ENCODE results near the gene PARP12.

DNA sequence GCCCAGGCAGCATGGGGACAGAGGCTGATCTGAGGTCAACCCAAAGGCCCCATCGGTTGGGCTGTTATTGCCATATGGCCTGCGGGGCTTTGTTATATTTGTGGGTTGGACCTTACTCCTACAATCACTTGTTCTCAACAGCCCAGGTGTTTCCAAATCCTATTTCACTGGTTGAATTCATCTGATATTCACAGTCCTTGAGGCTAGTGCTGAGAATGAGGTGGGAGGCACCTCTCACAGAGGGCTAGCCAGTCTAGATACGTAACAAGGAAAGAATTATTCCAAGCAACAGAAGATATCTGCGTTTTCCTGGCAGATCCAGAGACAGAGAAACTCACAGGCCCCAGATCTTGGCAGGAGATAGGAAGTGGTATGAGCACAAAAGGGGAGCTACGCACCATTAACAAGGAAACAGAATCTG, 117.3 kb downstream of the HIPK2 start:
- PRO-cap = no peak

DNA sequence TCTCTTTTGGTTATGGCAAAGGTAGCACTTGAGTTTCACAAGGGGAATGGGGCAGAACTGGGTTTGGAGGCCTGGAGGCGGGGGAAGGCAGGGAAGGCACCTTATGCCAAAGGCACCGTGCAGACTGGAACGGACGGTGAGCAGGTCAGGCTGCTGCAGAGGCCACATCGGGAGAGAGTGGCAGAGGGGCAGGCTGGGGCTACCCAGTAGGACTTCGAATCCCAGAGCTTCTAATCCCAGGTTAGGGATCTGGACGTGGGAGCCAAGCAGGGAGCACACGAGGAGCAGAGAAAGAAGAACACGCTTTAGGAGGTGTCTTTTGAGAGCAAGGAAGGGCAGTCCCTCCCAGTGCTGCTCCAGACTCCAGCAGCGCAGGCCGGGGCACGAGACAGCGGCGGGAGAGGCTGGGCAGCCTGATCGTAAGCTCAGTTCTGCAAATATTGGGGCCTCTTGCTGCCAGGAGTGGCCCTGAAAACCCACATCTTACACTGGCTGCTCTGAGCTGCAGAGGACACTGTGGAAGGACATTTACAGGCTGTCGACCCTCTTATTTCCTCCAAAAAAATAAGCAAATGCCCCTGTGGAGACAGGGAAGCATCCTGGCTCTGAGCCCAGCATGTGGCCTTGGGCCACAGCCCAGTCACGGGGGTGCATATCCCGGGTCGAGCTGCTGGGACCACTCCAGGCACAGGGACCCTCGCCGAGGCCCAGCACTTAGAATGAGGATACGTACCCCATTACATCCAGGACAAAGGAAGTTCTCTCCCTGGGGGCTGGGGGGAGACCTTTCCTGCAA, 75.8 kb downstream of the HIPK2 start:
- PRO-cap = no peak

DNA sequence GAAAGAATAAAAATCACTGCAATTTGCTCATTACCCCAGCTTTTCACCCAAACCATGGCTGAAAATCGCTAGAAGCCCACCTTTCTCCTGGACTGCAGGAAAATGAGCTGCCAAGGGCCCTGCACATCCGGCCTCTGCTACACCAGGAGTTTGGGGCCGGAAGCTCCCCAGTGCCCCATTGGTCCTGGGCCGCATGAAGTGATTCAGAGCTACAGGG, 40.4 kb downstream of the HIPK2 start:
- PRO-cap = no peak

GRCh38 chr7:139746421-139747114, 31.2 kb downstream of the HIPK2 start:
- PRO-cap = no peak

- PRO-cap = no peak
Measured at GRCh38 chr7:139748130-139748529, 29.7 kb downstream of the HIPK2 start.

GRCh38 chr7:139749285-139750274, 28.2 kb downstream of the HIPK2 start:
- PRO-cap = no peak

- PRO-cap = no peak
Measured at GRCh38 chr7:139767833-139768785, 9.7 kb downstream of the HIPK2 start.

DNA sequence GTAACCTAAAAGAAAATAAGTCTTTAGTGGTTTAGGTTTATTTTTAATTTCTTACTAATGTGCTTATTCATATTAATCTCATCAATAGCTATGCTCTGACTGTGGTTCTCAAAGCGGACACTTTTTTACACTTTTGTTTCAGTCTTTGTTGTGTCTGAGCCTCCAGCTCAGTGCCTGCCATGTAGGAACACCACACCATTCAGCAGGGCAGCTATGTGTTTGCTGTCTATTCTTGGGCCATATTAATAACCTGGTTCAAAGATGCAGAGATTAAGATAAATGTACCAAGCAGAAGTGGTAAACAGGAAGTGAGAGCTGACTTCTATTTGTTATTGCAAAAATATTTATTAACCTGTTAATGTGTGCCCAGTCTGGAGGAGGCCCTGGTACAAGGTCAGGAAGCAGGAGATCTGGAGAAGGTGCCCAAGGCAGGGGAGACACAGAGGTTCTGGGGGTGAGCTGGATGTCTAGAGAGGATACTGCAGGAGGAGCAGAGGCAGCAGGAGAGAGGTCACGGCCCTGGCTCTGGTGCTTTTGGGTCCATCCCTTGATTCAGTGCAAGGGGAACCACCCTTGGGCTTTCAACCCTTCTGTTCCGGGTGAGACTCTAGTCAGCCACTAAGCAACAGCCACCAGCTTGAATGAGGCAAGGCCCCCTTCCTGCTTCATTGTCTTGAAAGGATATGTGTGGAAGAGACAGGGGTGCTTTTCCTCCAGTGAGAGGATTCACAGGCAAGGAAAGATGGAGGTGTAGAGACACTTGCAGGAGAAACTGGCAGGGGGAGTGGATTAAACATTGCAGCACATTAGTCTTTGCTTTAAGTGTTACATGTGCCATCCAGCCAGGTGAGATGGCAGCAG, 1.9 kb downstream of the TBXAS1 start:
- PRO-cap = no peak

GRCh38 chr7:139915842-139917043, 87.2 kb downstream of the TBXAS1 start:
- PRO-cap = no peak

DNA sequence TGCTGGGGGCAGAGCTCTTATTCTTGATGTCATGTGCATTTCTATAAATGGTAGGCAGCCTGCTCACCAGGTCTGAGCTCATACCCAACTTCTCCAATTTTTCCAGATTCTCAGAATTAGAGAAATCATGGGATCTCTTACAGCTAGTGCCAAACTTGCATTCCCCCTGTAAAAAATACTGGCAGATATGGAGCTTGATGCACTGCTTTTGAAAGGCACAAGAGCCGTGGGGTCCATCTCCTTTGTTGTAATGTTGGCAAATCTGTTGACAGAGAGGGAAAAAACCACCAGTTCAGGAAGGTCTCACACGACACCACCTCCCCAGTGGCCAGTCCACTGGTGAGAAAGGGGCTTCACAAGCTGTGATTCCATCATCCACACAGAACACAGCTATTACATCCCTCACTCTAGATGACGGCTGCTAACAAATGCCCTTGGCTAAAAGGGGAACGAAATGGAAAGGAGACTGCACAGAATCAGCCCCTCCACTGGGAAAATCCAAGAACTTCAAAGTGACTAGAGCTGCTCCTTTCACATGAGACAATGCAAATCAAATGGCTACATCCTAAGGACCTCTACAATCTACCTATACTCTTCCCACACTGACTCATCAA, 5.8 kb downstream of the PARP12 start:
- PRO-cap = no peak

DNA sequence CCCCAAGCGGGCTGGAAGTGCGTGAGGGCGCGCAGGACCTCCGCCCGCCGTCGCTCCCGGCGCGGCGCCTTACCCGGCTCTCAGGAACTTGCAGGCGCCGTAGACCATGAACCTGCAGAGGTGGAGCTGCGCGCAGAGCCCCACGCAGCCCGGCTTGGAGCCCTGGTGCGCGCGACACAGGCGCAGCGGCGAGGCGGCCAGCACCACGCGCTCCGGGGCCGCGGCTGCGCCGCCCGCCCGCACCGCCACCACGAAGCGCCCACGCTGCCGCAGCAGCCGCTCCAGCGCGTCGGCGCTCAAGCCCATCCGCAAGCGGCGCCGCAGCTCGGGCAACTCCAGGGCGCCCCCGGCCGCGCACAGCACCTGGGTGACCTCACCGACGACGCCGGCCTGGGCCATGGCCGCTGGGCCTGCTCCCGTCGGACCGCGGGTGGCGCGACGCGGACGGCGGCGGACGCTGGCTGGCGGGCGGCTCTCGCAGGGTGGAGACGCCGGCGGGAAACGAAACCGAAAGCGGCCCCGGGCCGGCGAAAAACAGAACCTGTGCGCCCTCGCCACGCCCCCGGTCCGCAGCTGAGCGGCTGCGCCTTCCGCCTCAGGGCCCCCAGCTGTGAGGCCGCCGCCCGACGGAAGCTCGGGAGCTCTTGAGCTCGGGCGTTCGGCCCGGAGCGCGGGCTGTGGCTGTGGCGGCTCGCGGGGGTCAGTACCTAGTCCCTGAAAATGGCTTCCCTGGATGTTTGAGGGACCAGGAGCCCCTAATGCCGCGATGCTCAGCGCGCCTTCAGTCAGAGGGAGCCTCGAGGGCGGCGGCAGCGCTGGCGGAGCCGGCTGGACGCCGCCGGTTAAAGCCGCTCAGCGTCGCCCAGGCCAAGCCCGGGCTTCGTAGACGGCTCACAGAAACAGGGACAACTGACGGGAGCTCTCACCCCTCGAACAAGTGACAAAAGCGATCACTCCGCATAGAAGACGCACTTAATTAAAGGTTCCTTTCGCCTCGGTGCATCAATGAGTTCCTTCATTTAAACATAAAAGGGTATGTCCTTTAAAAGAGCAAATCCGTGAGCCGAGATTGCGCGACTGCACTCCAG, at the start of gene PARP12:
TSS of gene PARP12 (minus strand) at position 503 of the 1,088 bp plus-strand sequence.
- PRO-cap = bidirectional peak, plus-strand start at position 784 of the sequence, minus-strand start at position 432 of the sequence

DNA sequence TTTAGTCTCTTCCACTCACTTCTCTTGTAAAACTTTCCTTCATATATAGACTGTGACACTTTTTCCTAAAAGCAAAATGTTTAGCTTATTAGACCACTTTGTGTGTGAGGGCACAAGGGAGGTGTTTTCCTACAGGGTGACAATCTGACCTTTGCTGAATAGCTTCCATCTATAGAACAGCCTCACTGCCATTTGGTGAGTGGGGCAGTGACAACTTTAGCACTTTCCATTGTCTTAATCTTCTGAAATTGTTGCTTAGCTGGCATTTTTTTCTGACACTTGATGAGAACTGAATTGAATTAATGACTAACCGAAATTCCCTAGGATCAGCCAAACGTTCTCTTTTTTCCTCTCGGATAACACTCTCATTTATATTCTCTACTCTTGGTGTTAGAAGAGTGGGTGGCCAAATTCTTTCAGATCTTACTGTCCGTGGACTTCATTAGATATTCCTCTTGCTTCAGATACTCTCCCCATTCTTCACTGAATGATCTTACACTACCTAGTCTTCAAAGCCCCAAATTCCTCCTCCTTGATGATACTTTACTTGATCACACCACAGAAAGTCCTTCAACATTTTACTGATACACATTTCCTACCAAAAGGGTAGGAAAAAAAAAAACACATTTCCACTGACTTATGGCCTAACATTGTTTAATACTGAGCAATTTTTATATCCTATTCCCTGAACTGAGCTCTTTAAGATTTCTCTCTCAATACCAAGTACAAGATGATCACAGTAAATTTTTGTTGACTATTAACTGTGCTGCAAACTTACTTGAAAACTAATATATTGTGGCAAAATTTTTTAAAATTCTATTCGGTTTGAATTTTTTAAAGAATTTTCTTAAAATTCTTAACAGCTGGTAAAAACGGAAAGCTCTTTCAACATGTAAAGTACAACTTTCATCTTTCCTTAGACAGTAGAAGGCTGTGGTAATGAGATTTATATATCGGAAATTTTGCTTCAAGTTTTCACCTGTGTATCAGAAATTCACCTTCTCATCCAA, 29.9 kb downstream of the KDM7A start:
- PRO-cap = no peak

- PRO-cap = no peak
Measured at GRCh38 chr7:140153777-140154396, 22.9 kb downstream of the KDM7A start.

GRCh38 chr7:140170280-140170724, 6.5 kb downstream of the KDM7A start:
- PRO-cap = no peak

GRCh38 chr7:140175917-140176616, 716 bp downstream of the KDM7A start:
- PRO-cap = no peak

- PRO-cap = no peak
Measured at GRCh38 chr7:140199988-140200629, 23.3 kb upstream of the KDM7A start.

DNA sequence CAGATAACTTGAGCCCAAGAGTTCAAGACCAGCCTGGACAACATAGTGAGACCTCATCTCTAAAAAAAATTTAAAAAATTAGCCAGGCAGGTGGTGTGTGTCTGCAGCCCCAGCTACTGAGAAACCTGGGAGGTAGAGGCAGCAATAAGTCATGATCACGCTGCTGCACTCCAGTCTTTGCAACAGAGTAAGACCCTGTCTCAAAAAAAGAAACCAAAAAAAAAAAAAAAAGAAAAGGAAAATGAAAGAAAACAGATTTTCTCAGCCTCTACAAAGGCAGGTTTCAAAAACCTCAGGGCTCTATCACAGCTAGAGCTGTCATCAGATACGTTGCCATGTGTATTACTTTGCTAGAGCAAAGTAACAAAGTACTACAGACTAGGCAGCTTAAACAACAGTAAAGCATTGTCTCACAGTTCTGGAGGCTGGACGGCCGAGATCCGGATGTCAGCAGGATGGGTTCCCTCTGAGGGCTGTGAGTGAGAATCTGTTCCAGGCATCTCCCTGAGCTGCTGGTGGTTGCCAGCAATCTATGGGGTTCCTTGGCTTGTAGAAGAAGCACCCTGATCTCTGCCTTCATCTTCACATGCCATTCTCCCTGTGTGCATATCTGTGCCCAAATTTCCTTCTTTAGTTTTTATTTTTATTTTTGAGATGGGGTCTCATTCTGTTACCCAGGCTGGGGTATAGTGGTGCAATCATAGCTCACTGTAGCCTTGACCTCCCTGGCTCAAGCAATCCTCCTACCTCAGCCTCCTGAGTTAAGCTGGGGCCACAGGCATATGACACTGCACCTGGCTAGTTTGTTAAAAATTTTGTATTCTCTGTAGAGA, 48.8 kb upstream of the KDM7A start:
- PRO-cap = no peak

- PRO-cap = no peak
Measured at GRCh38 chr7:140229006-140229457, 52.2 kb upstream of the KDM7A start.

DNA sequence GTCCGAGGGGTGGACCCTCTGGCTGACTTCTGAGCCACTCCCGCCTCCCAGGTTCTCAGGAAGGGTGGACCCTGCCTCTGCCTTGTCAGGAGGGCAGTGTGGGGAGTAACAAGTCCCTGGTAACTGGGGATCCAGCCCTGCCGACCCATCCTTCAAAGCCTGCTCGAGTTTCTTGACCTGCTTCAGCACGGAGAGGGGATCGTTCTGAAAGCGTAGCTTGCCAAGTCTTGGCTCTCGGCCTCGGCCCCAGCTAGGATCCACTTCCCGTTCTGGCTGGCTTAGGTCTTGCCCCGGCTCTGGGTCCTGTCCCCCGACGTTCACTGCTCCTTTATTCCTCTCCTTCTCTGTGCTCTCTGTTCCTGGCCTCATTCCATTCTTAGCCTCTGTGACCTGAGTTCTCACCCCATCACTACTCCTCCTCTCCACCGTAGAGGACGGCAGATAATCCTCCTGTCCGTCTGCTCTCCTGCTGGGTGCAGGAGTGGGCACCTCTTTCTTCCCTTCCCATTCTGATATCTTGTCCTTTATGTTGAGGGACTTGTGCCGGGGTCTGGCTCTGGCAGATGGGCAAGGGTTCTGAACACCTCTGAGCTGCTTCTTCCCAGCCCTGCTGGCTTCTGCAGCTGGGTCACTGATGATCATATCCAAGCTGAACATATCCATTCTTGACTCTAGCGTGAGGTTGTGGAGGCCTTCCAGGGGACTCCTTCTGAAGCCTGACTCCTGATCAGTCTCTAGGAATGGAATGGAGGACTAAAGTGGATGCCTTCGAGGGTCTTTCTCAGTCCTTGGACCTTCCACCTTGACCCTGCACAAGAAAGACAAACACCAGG, 38.7 kb downstream of the DENND2A start:
- PRO-cap = no peak

- PRO-cap = no peak
Measured at GRCh38 chr7:140674351-140674721, 1.6 kb downstream of the ADCK2 start.